Hematopoietic multipotent progenitor cell (in vitro differentiated cells): ENCODE measurements around a stretch of chr5.

GRCh38 chr5:93078471-93079107, 504.4 kb upstream of the NR2F1 start:
- CAGE, long polyA plus RNA, result no peak

GRCh38 chr5:93570563-93571707, 12.1 kb upstream of the NR2F1 start:
- CAGE, long polyA plus RNA, result no peak

GRCh38 chr5:93607778-93608253, 24.8 kb downstream of the NR2F1 start:
- CAGE, long polyA plus RNA, result no peak

DNA sequence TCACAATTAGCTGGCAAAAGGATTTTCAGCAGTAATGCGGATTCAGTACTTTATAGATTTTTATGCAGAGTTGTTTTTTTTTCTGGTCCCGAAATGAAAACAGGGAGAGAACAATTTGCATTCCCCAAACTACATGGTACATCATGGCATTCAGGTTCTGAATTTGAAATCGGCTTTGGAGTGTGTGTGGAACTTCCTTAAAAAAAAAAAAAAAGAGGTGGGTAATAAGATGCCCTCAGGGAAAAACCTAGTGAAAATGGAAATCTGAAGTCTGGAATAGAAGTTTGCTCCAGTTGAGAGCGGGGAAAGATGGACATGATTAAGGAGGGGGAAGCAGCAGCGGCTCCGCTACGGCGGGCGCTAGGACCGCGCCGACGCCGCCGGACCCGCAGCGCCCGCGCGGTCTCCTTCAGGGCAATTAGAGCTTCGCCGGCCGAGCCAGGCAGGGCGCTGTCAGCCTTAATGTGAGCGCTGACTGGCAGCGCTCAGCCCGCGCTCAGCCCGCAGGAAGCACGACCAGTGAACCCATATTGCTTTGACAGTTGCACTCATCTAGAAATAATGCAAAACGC, 37.3 kb downstream of the NR2F1 start:
- CAGE, long polyA plus RNA, result no peak

GRCh38 chr5:93696340-93696603, 45.1 kb downstream of the POU5F2 start:
- CAGE, long polyA plus RNA, result no peak

GRCh38 chr5:93856241-93856725, 114.9 kb upstream of the POU5F2 start:
- CAGE, long polyA plus RNA, result no peak

- CAGE, long polyA plus RNA, result no peak
Measured at GRCh38 chr5:94362409-94362843, 251.0 kb upstream of the FAM172A start.

- CAGE, long polyA plus RNA, result no peak
Measured at GRCh38 chr5:94793188-94793810, 174.8 kb downstream of the SLF1 start.

GRCh38 chr5:95620234-95621255, 658 bp downstream of the GPR150 start:
- CAGE, long polyA plus RNA, result no peak

GRCh38 chr5:95641593-95642334, 4.8 kb upstream of the RFESD start:
- CAGE, long polyA plus RNA, result no peak

DNA sequence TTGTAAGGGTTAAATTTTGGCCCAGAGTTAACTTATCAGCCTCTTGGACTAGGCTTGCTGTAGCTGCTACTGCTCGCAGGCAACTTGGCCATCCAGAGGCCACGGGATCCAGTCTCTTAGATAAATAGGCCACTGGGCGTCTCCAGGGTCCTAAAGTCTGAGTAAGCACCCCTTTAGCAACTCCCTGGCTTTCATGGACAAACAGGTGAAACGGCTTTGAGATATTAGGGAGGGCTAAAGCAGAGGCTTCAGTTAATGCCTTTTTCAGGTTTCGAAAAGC, 20.8 kb upstream of the RHOBTB3 start:
- CAGE, long polyA plus RNA, result no peak

DNA sequence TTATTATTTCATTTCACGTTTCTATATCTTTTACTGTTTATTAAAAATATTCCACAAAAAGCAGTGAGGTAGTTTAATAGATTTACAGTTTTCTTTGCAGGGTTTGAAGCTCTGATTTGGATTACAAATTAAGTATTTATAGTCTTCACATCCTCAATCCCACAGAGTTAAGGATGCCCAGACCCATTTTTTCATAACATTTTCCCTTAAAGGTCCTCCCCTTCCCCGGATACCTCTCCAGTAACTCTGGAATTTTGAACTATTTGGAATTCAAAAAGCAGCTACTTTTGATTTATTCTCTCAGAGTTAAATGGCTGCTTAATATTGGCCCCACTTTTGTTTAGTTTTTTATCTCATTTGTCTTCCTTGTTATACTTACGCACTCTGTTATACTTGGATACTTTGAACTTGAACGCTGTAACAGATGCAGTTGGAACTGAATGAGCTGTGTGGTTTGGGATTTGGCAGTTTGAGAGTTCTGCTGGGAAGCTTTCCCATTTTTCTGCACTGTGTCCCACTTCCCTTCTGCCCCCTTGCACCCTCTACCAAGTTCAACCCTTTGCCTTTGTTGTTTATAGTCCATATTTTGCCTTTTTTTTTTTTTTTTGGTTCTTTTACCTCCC, 3.6 kb downstream of the RHOBTB3 start:
- CAGE, long polyA plus RNA, result no peak

DNA sequence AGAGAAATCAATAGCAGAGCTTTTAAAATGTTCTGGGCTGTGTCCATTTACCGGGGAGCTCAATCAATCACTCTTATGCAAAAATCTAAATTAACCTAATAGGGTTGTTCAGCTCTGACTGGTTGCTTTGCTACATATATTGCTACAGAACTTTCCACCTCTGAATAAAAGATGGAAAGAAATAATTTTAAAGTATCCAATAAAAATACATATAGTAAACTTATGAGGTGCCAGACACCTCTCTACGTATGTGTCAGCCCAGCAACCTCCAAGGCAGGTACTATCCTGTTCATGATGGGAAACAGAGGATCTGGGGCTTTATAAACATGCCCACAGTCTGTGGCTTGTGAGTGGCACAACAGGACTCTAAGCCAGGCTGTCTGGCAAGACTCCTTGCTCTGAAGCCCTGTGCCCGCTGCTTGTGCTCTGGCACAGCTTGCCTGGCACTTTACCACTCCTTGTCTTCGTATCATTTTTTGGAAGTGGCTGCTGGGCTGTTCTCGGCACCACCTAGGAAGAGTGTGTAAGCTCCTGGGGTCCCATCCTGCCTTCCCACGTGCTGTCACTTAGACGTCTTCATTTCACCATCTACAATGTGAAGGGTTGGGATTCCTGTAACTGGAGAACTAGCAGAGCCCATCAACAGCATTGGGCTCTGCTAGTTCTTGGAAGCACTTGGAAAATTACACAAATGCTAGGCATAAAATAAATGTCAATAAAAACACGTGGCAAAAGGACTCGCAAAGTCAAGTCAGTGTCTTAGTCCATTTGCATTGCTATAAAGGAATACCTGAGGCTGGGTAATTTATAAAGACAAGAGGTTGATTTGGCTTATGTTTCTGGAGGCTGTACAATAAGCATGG, 59.3 kb upstream of the GLRX start:
- CAGE, long polyA plus RNA, result no peak

DNA sequence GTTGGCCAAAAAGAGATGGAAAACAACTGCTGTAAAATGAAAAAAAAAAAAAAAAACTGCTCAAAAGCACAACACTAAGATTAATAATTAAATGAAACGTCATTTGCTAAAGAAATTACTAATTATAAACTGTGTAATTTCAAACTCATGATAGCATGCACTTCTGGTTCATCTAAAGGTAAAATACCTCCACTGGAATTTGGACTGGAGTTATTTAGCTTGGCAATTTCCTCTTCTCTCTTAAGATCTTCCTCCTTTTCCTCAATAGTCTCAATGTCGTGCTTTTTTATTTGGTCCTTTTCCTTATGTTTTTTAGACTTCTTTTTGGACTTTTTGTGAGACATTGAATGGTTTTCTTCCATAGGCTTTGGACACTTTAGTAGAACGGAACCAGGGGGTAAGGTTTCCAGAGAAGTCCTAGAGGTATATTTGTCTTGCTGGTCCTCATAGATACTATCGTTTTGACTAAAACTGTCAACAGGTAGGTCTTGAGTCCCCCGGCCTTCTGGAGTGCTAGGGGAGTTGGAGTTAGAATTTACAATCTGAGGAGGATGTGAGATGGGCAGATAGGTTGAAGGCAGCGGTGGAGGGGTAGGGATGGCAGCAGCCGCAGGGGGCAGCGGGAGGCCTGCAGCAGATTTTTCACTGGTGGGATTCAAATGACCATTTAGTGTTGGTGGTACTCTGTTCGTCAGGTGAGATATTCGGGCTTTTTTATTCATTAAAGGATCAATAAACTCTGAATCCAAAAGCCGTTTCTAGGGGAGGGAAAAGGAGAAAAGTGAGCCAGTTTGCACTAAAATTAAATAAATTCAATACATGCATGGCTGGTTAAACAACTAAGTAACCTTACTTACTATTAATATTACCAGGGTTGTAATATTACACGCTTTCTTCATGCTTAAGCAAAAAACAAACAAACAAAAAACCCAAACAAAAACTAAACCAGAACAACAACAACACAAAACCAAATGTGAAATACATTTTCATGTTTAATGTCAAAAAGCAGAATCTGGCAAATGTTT, 63.3 kb downstream of the ELL2 start:
- CAGE, long polyA plus RNA, result no peak

DNA sequence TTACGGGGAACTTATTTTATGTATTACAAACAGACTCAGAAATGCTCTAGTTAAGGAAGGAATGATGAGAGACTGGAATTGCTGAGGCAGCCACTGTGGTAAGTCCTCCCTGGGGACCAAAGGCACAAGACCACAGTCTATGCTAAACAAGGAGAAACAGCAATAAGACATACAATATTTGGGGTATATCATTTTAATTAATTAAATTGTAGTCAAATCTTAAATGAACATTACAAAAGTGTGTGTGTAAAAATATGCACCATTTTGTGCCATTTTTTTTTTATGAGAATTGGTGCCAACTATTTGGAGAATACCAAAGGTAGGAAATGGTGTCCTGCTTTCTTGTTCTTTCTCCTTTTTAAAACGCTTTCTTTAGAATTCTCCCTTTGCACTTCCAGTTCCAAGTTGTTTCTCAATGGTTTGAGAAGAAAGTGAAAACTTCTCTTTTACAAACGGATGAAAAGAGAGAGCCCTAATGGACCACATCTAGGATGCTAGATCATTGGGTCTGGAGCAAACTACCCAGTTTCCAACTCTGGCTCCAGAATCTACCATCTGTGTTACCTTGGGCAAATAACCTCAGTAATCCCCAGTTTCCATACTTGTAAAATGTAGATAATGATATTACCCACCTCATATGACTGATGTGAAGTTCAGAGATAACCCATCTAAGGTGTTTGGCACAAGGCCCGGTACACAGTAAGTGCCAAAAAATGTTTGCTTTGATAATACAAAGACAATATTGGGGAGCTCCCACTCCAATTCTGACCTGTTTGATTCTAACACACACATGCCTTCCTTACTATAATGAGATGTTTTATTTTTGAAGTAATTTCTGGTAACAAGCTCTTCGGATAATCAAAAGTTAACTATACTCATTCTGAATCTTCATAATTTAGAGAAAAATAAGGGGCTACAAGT, 30.8 kb downstream of the ELL2 start:
- CAGE, long polyA plus RNA, result no peak

DNA sequence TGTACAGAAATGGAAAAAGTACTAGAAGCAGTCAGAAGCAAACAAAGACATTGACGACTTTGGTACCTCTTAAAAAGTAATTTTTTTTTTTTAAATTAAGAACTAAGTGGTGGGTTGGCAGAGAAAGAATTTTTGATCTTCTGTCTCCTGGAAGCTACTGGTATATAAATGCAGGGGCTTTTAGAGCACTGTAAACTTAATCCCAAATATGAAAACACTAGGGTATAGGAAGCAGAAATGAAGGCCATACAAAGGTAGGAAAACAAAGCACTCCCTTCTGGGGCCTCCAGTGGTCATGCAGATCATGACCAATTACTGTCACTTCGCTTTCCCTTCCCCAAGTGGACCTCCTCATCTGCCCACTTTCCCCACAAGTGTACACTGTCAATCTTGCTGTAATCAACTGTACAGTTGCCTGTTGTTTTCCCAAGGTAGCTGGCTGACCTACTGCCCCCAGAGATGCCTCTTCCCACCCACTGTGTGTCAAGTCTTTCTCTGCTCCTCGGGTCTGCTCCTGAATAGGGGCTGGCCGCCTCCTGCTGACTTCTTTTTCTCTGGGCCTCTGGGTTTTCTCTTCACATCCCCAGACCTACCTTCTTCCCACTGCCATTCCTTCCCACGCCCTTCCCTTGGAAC, 2.7 kb downstream of the ELL2 start:
- CAGE, long polyA plus RNA, result no peak

DNA sequence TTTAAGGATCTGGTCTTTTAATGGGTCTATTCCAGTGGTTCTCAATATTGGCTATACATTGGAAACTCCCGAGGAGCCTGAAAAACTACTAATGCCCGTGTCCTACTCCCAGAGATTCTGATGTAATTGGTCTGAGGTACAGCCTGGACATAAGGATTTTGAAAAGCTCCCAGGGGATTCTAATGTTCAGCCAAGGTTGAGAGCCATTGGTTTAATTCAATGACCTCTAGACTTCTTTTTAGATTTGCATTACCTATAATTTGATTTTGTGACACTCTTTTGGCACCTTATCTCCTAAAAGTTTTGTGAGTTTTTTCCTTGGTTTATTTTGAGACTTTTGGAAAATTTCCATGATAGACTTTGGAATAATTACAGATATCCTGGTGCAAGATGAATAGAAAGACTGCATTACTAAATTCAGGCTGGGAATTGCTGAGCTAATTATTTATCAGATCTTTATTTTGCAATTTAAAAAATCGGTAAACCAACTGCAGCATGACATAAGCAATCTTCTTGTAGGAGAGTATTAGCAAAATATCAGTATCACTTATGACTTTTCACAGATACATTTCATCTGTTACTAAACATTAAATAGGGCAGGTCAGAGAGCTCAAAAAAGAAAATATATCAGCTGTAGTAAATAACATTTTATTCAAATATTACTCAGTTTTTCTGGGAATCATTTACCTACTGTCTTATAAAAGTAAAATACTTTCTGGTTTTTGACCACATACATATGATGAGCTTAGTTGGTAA, 91.6 kb upstream of the ELL2 start:
- CAGE, long polyA plus RNA, result no peak

GRCh38 chr5:96122265-96122657, 160.6 kb upstream of the ELL2 start:
- CAGE, long polyA plus RNA, result no peak

GRCh38 chr5:96127365-96127659, 165.7 kb upstream of the ELL2 start:
- CAGE, long polyA plus RNA, result no peak

DNA sequence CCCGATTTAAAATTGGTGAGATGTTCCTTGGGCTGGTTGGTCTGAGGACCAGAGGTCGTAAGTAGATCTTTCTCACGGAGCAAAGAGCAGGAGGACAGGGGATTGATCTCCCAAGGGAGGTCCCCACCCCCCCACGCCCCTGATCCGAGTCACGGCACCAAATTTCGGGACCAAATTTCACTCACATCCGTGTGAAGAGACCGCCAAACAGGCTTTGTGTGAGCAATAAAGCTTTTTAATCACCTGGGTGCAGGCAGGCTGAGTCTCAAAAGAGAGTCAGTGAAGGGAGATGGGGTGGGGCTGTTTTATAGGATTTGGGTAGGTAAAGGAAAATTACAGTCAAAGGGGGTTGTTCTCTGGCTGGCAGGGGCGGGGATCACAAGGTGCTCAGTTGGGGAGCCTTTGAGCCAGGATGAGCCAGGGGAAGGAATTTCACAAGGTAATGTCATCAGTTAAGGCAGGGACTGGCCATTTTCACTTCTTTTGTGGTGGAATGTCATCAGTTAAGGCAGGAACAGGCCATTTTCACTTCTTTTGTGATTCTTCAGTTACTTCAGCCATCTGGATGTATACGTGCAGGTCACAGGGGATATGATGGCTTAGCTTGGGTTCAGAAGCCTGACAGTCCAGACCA, 210.3 kb upstream of the ELL2 start:
- CAGE, long polyA plus RNA, result no peak